Heart right ventricle (tissue), 2 donors: Measurements from ENCODE around the gene TIPIN.

GRCh38 chr15:65862872-65863301 lies 6.4 kb upstream of the RAB11A start:
- PRO-cap, 2 experiments = no peak in any of the 2 experiments

- PRO-cap, 2 experiments = no peak in any of the 2 experiments
Observed at GRCh38 chr15:65878820-65879082, 9.5 kb downstream of the RAB11A start.

GRCh38 chr15:66251666-66252325 lies 1.8 kb downstream of the MEGF11 start:
- PRO-cap, 2 experiments = no peak in any of the 2 experiments

DNA sequence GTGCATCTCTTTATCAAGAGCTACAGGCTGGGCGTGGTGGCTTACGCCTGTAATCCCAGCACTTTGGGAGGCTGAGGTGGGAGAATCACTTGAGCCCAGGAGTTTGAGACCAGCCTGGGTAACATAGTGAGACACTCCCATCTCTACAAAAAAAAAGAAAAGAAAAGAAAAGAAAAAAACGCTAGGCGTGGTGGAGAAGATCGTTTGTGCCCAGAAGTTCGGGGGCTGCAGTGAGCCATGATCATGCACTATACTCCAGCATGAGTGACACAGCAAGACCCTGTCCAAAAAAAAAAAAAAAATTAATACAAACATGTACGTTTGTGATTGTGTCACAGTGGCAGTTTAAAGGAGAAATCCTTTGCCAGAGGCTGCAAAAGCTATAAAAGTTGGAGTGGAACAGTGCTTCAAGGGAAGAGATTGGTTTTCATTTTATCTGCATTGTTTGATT lies 909 bp upstream of the DIS3L start:
- PRO-cap, 2 experiments = no peak in any of the 2 experiments

DNA sequence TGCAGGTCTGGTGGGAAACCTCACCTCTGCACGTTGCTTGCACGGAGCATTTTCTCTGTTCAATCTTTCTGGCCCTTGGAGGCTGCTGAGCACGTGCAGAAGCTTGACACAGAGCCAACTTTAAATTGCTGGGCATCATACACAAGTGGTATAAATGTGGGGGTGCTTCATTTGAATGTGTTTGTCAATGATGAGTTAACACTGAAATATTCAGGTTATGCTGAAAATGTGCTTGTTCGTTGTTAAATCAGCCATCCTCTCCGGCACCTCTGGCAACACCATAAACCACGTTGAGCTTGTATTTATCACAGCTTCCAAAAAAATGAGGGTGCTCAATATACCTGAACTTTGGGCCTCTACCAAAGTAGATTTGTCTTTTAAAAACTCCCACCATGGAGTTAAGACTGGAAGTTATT lies 1.1 kb downstream of the DIS3L start:
- PRO-cap, 2 experiments = no peak in any of the 2 experiments

- PRO-cap, 2 experiments = peak in 2 of 2 experiments; most common plus-strand start chr15:66356833 (in 2); most common minus-strand start chr15:66356685 (in 1)
Observed at GRCh38 chr15:66356519-66357365, at the start of gene TIPIN. TSS of gene TIPIN (minus strand) at chr15:66356685.

- PRO-cap, 2 experiments = no peak in any of the 2 experiments
Observed at GRCh38 chr15:66500900-66501734, 3.5 kb downstream of the RPL4 start.

DNA sequence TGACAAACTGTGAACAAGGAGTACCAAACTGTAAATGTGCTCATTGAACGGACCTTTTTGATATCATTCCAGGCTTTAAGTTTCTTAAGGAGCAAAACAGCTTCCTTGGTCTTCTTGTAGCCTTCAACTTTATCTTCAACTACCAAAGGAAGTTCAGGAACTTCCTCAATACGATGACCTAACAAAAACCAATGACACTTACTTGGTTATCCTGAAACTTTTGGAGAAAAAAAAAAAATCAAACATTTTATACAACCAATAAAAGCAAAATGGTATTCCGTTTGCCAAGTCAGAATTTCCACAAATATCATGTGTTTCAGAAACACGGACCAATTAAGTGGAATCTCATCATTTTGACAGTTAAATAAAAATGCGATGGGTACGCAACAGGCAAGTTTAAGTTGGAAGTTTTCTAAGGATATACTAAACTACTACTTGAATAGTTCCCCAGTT lies 2.9 kb downstream of the RPL4 start:
- PRO-cap, 2 experiments = no peak in any of the 2 experiments

DNA sequence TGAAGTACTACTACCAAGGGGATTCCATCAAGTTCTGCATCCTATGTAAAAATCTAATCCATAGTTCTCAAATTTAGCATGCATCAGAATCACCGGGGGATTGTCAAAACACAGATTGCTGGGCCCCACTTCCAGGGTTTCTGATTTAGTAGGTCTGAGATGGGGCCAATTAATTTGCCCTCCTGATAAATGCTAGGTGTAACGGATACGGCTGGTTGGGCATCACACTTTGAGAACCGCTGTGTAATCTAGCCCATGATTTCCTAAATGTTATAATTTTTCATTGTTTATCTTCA lies 725 bp downstream of the ZWILCH start:
- PRO-cap, 2 experiments = no peak in any of the 2 experiments

GRCh38 chr15:66617209-66618068 lies 51.6 kb upstream of the LCTL start:
- PRO-cap, 2 experiments = peak in 2 of 2 experiments; most common plus-strand start chr15:66617841 (in 2); most common minus-strand start chr15:66617463 (in 1)

GRCh38 chr15:66649174-66649715 lies 52.8 kb upstream of the SMAD6 start:
- PRO-cap, 2 experiments = no peak in any of the 2 experiments

DNA sequence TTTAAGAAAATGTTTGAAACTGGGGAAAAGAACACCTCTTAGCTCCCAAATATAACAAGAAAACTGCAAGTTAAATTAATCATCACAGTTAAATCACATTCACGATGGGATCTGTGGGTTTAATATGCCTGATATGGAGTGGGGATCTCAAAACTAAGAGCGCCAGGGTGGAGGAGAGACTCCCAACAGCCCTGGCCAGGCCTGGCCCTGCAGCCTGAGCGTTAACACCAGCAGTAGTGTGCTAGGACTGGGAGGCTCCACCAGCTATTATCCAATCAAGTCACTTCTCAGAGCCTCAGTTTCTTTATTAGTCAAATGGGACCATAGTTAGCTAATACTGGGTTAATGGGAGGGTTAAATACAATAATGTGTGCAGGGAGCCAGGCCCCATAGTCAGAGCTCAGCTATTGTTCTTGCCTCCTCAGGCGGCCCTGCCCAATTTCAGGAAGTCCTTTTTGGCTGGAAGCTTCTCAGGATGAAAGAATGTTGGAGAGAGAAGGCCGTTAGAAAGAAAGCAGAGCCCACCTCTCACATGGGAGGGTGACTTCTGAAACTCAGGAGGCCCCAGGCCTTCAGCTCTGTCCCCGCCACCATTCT lies 39.6 kb upstream of the SMAD6 start:
- PRO-cap, 2 experiments = peak in 1 of 2 experiments; most common plus-strand start position 473 of the sequence (in 1); most common minus-strand start position 402 of the sequence (in 1)

DNA sequence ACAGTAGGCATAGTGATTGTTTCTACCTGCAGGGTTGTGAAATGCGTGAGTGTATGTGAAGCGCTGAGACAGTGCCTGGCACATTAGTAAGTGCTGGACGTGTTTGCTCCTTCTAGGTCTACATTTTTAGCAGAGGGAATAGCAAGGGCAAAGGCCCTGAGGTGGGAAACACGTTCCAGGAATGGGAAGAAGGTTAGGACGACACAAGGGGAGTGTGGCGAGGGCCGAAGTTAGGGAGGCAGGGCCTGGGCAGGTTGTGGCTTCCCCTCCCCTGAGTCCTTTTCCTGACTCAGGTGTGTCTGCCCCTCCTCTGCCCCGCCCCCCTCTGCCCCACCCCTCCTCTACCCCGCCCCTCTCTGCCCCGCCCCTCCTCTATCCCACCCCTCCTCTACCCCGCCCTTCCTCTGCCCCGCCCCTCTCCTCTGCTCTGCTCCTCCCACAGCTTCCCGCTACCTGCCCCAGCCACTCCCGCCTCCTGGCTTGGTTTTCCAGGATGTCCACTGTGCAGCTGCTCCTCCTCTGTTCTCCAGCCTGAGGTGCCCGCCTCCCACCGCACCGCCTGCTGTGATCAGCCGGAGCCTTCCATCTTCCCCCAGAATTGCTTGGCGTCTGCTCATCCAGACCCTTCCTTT lies 31.1 kb upstream of the SMAD6 start:
- PRO-cap, 2 experiments = no peak in any of the 2 experiments

DNA sequence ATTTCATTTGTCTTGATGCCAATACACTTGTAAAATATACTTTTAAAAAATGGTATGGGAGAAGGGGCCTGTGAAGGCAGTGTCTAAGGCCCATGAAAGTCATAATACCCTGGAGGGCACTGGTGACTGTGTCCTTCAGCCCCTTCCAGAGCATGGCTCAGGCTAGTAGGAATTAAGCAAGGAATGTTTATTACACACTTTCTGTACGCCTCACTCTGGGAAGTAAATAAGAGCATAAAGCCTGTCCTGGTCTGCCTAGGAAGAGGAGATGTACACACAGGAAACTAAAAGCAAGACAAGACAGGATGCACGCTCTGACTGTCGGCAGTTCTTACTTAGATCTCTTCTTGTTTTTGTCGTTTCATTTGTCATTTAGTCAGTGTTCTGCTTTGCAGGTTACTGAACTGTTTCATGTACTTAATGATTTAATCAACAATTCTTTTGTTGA lies 9.2 kb upstream of the SMAD6 start:
- PRO-cap, 2 experiments = no peak in any of the 2 experiments

- PRO-cap, 2 experiments = no peak in any of the 2 experiments
Observed at GRCh38 chr15:66704548-66705334, 2.7 kb downstream of the SMAD6 start.

GRCh38 chr15:66708156-66708947 lies 6.3 kb downstream of the SMAD6 start:
- PRO-cap, 2 experiments = no peak in any of the 2 experiments

- PRO-cap, 2 experiments = peak in 2 of 2 experiments; most common plus-strand start chr15:66761109 (in 1); most common minus-strand start chr15:66761147 (in 1)
Observed at GRCh38 chr15:66760975-66761843, 59.2 kb downstream of the SMAD6 start.

DNA sequence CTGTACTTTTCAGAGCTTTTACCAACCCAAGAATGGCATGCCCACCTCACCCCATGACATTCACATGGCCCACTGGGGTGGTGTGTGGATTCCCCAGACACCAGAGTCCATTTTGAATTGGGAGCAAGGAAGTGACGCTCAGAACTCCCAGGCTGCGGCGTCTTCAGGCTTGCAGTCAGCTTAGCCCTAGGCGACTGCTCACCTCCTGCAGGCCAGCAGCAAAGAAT lies 59.7 kb downstream of the SMAD6 start:
- PRO-cap, 2 experiments = no peak in any of the 2 experiments

DNA sequence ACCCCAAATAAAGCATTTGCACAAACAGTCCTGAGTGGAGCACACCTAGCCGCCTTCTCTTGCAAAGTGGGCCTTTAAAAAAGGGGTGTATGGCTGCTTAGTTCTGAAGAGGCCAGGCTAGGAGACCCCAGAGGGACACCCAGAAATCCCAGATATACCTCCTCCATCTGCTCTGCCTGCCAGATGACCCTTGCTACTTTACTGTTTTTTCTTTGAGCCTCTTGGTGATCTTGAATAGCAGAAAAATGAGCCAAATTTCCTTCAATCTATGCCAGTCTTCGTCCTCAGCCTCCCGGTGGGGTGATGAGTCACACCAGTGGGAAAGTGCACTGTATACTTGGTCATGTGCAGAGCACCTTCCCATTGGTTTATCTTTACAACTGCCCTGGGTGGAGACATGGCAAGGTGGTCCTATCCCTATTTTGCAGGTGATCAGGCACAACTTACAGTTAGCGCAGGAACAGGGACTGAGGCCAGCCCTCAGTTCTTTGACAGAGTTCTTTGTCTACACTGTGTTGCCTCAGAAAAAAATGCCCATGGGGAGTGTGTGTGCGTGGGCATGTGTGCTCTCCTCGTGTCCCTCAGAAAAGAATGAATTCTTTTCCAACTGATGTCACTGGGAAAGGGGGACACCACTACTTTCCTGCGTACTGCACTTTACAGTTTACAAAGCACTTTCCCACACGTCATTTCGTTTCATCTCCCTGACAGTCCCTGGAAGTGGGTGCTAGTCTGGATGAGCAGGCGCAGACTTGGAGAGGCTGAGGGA lies 23.8 kb downstream of the SMAD3 start:
- PRO-cap, 2 experiments = no peak in any of the 2 experiments

GRCh38 chr15:67095783-67096324 lies 30.5 kb downstream of the SMAD3 start:
- PRO-cap, 2 experiments = no peak in any of the 2 experiments